HT1080 (cell line): ENCODE measurements around a stretch of chr17.

RAMPAGE:
- cytosol, long total RNA: no peak
- long total RNA: no peak
- nucleus, long total RNA: no peak
Observed at GRCh38 chr17:45429558-45430141, 3.0 kb downstream of the ARHGAP27 start.

RAMPAGE:
- cytosol, long total RNA: no peak
- long total RNA: no peak
- nucleus, long total RNA: no peak
Observed at GRCh38 chr17:45453768-45454229, 21.1 kb upstream of the ARHGAP27 start.

RAMPAGE:
- cytosol, long total RNA: no peak
- long total RNA: no peak
- nucleus, long total RNA: no peak
Observed at GRCh38 chr17:45468361-45469079, 22.0 kb downstream of the PLEKHM1 start.

RAMPAGE:
- cytosol, long total RNA: no peak
- long total RNA: no peak
- nucleus, long total RNA: no peak
Observed at GRCh38 chr17:45896905-45898123, 3.0 kb downstream of the MAPT start.

RAMPAGE:
- cytosol, long total RNA: no peak
- long total RNA: no peak
- nucleus, long total RNA: no peak
Observed at GRCh38 chr17:45915684-45915883, 21.2 kb downstream of the MAPT start.

DNA sequence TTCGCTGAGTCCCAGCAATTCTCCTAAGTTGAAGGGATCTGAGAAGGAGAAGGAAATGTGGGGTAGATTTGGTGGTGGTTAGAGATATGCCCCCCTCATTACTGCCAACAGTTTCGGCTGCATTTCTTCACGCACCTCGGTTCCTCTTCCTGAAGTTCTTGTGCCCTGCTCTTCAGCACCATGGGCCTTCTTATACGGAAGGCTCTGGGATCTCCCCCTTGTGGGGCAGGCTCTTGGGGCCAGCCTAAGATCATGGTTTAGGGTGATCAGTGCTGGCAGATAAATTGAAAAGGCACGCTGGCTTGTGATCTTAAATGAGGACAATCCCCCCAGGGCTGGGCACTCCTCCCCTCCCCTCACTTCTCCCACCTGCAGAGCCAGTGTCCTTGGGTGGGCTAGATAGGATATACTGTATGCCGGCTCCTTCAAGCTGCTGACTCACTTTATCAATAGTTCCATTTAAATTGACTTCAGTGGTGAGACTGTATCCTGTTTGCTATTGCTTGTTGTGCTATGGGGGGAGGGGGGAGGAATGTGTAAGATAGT is 28.0 kb downstream of the STH start:
RAMPAGE:
- cytosol, long total RNA: no peak
- long total RNA: no peak
- nucleus, long total RNA: no peak

RAMPAGE:
- cytosol, long total RNA: no peak
- long total RNA: no peak
- nucleus, long total RNA: no peak
Observed at GRCh38 chr17:46034048-46034971, 35.3 kb downstream of the STH start.

RAMPAGE:
- cytosol, long total RNA: no peak
- long total RNA: no peak
- nucleus, long total RNA: no peak
Observed at GRCh38 chr17:46107281-46108035, 85.8 kb downstream of the KANSL1 start.

DNA sequence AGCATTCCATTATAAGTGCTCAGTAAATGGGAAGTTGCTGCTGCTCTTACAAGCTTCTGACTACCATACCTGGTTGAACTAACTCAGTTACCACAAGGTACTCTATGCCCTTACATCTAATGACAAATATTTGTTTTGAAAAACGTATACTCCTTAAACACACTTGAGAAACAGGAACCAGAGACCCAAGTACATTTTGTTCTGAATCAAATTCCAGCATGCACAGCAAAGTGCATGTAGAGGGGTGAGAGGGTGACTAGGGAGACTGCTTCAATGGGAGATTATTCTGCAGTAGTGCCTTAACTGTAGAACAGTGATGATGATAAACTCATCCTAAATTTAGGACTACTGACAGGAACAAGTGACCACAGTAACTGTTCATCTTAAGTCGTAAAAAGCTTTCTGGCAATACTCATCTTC is 83.5 kb downstream of the KANSL1 start:
RAMPAGE:
- cytosol, long total RNA: no peak
- long total RNA: no peak
- nucleus, long total RNA: no peak

DNA sequence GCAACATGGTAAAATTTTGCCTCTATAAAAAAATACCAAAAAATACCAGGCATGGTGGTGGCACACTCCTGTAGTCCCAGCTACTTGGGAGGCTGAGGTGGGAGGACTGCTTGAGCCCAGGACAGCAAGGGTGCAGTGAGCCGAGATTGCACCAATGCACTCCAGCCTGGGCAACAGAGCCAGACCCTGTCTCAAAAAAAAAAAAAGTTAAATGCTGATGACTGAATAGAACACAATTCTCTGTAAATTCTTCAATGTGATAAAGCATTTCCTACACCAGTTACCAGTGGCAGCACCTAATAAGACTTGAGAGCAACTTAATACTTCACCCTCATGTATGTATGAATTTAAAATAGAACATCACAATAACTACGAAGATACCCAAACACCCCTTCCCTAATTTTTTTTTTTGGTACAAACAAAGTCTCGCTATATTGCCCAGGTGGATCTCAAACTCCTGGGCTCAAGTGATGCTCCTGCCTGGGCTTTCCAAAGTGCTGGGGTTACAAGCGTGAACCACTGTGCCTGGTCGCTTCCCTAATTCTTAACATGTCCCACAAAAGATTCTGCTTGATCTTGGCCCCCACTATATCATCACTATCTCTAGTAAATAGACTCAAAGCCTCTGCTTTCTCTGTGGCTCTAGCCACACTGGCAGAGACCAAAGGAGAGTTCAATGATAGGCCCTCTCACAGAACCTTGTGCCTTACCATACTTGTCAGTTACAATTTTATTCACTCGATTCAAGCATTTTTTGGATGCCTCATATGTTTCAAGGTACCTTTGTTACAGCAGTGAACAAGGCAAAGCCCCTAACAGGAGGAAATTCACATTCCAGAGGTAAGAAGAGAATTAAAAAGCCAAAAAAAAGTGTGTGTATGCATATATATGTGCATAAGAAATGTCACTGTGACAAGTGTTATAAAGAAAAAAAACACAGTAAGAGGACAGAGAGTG is 65.4 kb downstream of the KANSL1 start:
RAMPAGE:
- cytosol, long total RNA: no peak
- long total RNA: no peak
- nucleus, long total RNA: no peak

DNA sequence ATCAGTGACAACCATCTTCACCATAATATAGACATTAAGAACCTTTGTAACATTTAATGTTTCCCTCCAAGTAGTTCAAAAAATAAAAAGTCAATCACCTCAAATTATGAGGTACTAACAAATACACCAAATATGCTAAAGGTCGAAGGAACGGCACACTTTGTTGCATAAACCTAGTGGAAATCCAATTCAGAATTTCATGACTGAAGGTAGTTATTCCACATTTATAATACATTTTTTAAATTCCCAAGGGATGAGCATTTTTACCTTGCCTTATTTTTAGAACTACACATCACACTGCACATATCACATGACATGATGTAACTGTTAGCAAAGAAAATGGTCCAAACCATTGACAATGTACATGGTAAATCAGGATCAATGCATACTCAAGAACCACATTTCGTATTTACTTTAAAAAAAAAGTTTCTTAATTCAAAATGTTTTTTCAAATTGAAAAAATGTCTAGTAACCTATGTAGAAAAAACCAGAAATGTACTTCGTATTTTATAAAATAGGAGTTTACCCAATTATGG is 2.5 kb downstream of the KANSL1 start:
RAMPAGE:
- cytosol, long total RNA: no peak
- long total RNA: no peak
- nucleus, long total RNA: no peak

RAMPAGE:
- cytosol, long total RNA: no peak
- long total RNA: no peak
- nucleus, long total RNA: no peak
Observed at GRCh38 chr17:46227745-46228080, 34.5 kb upstream of the KANSL1 start.

DNA sequence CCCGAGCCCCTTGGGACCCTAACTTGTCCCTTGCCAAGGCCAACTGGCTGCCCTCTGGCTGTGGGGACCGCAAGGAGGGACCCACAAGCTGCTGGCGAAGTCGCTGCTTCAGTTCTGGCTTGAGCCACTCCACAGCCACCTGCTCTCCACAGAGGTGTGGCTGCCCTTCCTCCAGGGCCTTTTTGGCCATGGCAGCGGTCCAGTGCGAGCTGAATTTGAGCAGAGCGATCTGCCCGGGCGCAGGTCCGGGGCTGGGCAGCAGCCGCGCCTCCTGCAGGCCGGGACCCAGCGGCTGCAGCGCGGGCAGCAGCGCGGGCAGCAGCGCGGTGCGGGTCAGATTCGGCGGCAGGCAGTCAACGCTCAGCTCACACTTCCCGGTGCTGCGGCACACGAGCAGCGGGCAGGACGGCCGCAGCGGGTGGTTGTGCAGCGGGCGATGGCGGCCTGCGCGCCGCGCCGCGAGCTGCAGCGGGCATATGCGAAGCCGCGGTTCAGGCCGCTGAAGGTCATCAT is 35.0 kb upstream of the LRRC37A start:
RAMPAGE:
- cytosol, long total RNA: no peak
- long total RNA: no peak
- nucleus, long total RNA: no peak

GRCh38 chr17:46361816-46362356 is 320 bp upstream of the ARL17B start:
RAMPAGE:
- cytosol, long total RNA: no peak
- long total RNA: no peak
- nucleus, long total RNA: no peak

GRCh38 chr17:46711221-46711566 is 107.3 kb downstream of the WNT3 start:
RAMPAGE:
- cytosol, long total RNA: no peak
- long total RNA: no peak
- nucleus, long total RNA: no peak

DNA sequence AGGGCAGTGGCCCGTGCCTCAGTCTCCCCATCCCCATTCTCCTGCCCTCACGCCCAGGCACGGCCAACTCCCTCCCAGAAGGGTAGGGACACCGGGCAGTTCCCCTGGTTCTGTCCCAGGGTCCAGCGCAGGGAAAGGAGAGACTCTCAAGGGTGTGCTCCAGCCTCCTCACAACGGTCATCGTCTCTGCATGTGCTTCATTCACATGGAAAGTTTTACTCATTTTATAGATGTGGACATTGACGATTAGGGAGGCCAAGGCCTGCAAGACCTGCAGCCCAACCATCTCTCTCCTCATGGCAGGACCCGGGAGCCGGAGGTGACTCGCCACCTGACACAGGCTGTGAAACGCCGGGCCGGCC is 47.9 kb downstream of the WNT3 start:
RAMPAGE:
- cytosol, long total RNA: no peak
- long total RNA: no peak
- nucleus, long total RNA: no peak

GRCh38 chr17:46943405-46943869 is 20.5 kb downstream of the GOSR2 start:
RAMPAGE:
- cytosol, long total RNA: no peak
- long total RNA: no peak
- nucleus, long total RNA: no peak

DNA sequence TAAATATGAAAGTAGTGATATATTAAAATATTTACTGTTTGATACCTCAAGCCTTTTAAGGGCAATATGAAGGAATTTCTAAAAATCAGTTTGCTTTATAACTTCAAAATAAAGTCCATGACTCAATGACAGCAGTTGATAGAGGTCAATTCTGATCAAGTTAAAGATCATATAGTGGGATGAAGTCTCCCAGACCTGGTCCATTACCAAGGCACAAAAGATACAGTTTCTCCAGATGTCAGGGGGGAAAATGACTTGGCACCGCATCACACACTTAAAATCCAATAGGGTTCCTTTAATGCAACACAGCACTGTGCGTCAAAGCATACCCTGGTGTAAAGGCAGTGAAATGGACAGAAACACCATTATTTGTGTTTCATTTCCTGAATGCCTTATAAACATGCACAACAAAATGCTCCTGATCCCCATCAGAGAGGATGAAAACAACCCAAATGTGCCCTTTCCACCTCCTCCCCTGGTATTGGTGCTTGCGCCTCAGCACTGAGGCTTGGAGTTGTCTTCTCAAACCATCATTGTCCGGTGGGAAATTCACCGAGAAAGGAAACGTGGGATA is 944 bp downstream of the CDC27 start:
RAMPAGE:
- cytosol, long total RNA: no peak
- long total RNA: no peak
- nucleus, long total RNA: no peak

GRCh38 chr17:47189390-47189794 is 297 bp upstream of the CDC27 start:
RAMPAGE:
- cytosol, long total RNA: no peak
- long total RNA: no peak
- nucleus, long total RNA: no peak

RAMPAGE:
- cytosol, long total RNA: no peak
- long total RNA: no peak
- nucleus, long total RNA: no peak
Observed at GRCh38 chr17:47204670-47206066, 4.0 kb upstream of the MYL4 start.